Left cardiac atrium (tissue), 1 donor: ENCODE measurements around the genes PLOD2 and PLSCR4.

DNA sequence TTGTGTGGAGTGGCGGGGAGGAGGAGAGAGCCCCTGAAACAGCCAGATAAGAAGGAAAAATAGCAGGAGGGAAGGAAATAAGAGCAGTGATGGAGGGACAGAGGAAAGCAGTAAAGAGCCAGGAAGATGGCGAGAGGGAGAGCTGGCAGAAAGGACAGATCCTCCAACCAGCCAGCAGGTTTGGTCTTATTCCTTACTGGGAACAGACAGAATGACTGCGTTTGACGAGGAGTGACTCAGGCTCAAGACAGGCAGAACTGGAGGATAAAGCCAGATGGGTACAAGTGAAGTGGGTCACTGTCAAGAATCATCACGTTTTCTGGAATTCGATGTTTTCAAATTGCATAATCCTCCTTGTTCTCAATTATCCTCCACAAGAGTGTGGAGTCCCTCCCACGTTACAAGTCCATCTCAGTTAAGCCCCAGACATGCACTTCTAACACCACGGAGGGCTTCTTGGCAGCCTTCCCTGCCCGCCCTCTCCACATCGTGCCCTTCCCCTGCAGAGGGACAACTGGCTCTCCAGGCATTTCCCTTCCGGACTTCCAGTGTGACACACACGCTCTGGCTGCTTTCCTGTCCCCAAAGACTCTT lies 183.1 kb downstream of the CHST2 start:
- PRO-cap = no peak

DNA sequence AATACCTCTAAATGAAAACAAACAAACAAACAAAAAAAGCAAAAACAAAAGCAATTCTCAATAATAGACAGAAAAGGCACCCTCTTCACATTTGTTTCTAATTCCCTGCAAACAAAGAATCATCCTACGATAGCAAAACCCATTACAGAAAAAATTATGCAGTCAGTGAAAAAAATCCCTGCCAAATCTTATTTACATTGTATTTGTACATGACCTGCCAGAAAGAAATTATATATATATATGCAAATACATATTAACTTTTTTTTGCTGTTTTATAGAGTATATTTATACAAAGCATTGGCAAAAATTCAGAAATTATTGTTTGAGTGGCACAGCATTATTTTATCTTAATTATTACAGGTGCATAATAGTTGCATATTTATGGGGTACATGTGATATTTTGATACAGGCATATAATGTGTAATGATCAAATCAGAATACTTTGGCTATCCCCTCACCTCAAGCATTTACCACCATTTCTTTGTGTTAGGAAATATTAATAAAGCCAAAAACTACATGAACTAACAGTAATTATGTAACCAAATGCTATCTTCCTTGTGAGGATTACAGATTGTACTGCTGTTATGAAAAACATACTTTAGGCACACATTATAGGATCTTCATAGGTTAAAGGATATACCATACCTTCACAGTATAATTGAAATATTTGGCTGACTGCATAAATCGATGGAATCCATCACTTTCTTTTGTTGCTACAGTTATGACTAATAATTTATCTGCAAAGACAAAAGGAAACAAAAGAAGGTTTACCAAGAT lies 37.3 kb downstream of the PLOD2 start:
- PRO-cap = no peak

- PRO-cap = no peak
Measured at GRCh38 chr3:146138705-146139410, 22.1 kb downstream of the PLOD2 start.

GRCh38 chr3:146158950-146159606 lies 1.9 kb downstream of the PLOD2 start:
- PRO-cap = no peak

DNA sequence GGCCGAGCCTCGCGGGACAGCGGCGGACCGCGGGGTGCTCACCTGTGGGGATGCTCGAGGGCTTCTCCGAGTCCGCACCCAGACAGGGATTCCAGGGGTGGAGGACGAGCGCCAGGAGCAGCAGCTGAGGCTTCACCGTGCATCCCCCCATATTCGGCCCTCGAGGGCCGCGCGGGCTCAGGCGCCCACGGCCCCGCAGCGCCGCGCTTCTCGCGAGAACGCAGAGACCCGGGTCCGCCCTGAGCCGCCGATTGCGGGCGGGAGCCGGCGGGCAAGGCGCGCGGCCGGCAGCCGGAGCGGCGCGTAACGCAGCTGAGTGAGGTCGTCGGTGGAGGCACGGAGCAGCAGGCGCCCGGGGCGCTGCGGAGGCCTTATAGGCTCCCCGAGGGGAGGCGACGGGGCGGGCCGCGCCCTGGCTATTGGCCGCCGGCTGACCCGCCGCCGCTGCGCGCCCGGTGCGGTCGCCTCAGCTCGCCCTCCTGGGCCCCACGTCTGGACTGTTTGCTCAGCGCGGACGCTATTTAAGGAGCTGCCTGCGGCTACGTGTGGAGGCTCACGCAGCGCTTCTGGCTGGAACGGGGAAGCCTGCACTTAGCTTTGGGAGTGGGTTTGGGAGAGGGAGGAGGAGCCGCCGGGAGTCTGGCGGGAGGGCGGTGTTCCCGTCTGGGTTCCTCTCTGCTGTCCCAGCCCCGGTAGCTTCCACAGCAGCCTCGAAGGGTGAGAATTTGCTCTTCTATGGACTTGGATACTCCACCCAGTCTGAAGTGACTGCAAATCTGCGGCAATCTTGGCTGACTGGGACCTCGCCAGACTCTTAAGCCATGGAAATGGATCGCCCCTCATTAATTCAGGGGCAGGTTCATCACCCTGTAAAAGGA lies at the start of gene PLOD2:
Gene PLOD2, minus strand, starts transcription at position 346 of the 878 bp plus-strand sequence.
- PRO-cap = bidirectional peak, plus-strand start at position 250 of the sequence, minus-strand start at position 346 of the sequence; bidirectional peak, plus-strand start at position 549 of the sequence, minus-strand start at position 494 of the sequence

DNA sequence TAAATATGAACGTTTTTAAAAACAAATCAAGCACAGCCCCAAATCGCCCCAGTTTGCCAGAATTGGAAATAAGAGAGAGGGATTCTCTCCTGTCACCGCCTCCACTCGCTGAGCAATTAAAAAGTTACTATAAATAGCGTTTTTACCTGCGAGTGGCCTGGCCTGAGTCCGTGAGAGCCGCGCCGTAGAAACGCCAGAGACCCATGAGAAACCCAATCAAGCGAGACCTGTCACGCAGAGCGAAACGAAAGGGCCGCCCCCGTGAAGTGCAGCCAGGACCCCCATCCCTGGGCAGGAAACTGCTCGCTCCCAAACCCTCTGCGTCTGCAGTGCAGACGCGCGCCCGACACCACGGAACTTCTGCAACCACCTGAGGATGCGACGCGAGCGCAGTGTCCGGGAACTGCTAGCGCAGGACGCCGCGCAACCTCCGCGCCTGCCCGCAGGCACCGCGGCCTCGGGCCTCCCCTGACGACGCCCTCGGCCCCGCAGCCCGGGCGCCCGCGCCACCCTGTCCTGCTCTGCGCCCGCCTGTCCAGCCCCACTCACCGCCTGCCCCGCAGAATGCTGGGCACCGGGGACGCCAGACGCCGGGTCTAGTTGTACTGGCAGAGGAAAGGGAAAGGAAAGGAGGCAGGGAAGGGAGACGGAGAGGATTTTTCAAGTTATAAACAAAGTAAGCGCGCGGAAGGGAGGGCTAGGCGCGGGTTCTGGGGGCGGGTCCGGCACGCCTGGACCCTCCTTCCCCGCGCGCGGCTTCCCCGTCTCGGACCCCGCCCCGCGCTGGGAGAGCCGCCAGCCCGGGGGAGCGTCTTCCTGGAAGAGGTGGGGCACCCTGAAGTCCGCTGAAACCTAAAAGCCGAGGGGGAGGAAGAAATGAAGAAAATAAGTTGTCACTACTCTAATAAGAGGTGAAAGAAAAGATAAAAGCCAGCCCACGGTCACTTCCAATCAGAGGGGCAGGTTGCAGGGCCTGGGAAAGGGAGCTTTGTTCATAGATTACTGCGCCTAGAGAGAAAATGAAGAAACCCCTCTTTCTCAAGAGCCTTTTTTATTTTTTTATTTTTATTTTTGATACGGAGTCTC lies at the start of gene PLSCR4:
Gene PLSCR4, minus strand, starts transcription at position 695 of the 1,086 bp plus-strand sequence.
- PRO-cap = unidirectional peak, plus-strand start at position 275 of the sequence; bidirectional peak, plus-strand start at position 820 of the sequence, minus-strand start at position 712 of the sequence

GRCh38 chr3:146497852-146498647 lies 28.7 kb upstream of the PLSCR2 start:
- PRO-cap = no peak

GRCh38 chr3:146543363-146544100 lies 875 bp downstream of the PLSCR1 start:
- PRO-cap = no peak

DNA sequence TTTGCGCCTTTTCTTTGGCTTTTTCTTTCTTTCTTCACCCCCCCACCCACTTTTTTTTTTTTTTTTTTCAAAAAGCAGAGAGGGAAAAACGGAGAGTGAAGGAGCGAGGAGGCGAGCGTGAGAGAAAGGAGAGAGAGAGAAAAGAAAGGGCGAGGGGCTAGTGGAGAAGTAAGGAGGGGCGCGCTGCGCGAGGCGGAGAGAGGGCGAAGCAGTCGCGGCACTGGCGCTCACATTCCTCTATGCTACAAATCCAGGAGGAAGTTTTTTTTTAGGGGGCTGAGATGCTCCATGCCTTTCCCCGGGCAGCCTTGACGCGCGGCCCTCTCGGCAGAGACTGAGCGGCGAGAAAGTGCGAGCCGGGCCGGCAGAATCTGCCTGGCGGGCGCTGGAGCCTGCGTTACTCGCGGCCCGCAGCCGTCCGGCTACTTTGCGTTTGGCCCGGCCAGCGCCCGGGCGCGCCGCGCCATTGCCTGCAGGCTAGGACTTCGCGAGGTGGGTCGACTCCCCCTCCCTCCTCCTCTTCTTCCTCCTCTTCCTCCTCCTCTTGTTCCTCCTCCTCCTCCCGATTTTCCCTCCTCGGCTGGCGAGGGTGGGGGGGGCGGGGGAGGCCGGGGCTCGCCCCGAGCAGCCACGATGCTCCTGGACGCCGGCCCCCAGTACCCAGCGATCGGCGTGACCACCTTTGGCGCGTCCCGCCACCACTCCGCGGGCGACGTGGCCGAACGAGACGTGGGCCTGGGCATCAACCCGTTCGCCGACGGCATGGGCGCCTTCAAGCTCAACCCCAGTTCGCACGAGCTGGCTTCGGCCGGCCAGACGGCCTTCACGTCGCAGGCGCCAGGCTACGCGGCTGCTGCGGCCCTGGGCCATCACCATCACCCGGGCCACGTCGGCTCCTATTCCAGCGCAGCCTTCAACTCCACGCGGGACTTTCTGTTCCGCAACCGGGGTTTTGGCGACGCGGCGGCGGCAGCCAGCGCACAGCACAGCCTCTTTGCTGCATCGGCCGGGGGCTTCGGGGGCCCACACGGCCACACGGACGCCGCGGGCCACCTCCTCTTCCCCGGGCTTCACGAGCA lies 654 bp downstream of the ZIC1 start:
- PRO-cap = no peak

DNA sequence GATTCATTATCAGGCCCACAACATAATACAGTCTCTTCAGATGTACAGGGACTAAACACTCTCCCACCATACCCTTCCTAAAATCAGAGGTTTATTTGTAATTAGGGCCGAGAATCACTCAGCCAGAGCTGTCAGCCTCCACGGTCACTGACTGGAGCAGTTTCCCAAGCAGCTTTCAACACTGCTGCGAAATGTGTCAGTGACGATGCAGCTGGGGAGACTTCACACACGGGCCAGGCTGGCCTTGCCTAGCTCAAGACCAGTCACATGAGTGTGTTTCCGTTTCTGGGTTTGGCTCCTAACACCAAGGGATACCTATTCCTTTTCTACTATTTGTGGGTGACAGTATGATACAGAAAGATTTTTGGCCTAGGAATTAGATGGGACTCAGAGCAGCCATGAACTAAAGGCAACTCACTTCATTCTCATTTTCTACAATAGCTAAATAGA lies 272.0 kb downstream of the ZIC1 start:
- PRO-cap = no peak

GRCh38 chr3:148547651-148547850 lies 150.2 kb upstream of the AGTR1 start:
- PRO-cap = no peak

- PRO-cap = no peak
Measured at GRCh38 chr3:148600834-148601432, 96.8 kb upstream of the AGTR1 start.

- PRO-cap = no peak
Measured at GRCh38 chr3:148717936-148718286, 20.2 kb downstream of the AGTR1 start.

GRCh38 chr3:149011649-149012176 lies 20.4 kb downstream of the GYG1 start:
- PRO-cap = no peak

DNA sequence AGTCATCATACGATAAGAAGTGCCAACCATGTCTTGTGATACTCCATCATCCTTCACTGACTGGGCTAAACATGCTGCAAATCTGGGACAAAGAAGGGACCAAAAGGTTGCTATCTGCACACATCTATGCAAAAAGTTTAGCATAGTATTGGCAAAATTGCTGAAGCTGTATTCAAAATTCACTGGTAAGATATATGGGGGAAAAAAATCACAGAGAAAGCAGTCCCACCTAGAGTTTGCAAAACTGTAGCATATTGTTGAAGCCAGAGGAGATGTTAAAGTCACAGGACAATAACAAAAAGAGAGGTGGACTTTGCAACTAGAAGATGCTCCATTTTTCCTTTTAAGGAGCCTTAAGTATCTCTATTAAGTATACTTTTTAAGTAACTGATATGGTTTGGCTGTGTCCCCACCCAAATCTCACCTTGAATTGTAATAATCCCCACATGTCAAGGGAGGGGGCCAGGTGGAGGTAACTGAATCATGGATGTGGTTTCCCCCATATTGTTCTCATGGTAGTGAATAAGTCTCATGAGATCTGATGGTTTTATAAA lies 2.6 kb downstream of the CP start:
- PRO-cap = no peak

DNA sequence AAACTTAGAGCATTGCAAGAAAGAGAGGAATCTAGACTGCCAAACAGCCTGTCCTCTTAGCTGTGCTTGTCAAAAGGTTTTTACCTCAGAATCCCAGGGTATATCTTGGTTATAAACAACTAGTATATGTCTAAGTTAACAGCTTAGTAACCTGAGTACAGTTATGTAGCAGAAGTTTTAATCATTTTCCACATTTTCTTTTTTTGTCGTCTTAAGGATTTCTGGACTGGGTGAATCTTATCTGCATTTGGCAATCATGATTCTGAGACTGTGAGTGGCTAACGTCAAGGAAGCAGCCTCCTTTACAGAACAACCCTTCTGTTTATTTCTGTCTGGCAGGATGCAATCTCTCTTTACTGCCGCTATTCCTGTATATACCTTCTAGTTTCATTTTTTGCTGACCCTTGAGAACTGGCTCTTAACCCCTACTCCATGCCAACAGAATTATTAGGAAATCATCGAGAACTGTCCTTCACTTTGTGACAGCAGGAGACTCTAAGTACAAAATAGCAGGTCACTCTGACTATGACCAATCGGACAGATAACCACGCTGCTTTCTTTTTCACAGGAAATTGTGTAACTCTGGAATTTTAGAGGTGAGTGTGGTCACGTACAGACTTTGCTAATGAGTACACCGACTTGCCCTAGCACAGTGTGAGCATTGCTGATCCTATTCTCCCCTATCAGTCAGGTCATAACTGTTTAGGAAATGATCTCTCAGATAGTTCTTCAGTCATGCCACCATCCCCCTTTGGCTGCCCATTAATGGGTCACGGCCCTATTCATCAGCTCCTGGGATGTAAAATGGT lies 3.4 kb upstream of the CP start:
- PRO-cap = no peak

- PRO-cap = no peak
Measured at GRCh38 chr3:149277263-149277538, 55.6 kb upstream of the CP start.

GRCh38 chr3:149373675-149374340 lies 3.6 kb downstream of the TM4SF1 start:
- PRO-cap = no peak

DNA sequence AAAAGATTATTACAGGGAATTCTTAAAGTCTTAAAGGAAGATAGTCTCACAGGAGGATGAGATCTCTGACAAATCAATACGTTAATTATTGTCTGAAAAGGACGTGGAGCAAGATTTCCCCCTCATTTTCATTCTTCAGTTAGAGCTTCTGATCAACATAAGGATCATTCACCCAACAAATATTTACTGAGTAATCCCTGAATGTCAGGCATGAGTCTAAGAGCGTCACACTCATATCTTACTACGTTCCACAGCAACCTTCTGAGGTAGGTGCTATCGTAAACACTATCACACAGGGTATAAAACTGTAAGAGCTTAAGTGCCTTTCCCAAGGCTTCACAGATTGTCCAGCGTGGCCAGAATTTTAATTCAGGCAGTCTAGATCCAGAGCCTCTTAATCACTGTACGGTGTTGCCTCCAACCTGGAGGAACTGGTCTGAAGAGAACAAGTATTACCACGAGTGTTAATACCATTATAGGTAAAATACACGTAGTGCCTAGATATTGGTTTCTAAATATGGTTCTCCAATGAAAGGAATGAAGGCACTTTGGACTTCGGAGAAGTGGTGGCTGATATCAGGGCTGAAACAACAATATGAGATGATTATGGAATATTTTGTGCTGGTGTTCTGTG lies 10.6 kb upstream of the TM4SF1 start:
- PRO-cap = no peak

DNA sequence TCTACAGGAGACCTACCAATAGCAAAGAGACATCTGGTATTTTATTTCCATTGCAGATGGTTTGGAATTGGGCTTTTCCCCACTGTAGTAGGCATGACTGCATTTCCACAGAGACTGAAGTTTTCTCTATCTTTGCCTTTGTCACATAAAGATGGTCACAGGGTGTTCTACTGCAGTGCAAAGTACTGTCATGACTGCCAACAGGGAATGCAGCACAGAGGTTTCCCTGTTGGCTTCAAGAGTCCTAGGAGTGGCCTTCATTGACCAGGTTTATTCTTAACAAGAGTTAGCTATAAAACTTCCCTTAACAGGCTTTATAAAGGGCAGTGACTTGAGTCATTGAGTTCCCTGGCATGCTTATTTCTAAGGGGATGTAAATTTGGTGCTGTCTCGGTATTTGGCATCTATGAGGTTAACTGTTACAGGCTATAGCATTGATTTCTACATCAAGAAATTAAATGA lies 36.7 kb upstream of the TM4SF4 start:
- PRO-cap = no peak